B cell (primary cell): ENCODE measurements around the gene H1-0.

- PRO-cap = no peak
- CAGE, long polyA plus RNA = no peak
Observed at GRCh38 chr22:37501146-37502267, 15.3 kb upstream of the MFNG start.

DNA sequence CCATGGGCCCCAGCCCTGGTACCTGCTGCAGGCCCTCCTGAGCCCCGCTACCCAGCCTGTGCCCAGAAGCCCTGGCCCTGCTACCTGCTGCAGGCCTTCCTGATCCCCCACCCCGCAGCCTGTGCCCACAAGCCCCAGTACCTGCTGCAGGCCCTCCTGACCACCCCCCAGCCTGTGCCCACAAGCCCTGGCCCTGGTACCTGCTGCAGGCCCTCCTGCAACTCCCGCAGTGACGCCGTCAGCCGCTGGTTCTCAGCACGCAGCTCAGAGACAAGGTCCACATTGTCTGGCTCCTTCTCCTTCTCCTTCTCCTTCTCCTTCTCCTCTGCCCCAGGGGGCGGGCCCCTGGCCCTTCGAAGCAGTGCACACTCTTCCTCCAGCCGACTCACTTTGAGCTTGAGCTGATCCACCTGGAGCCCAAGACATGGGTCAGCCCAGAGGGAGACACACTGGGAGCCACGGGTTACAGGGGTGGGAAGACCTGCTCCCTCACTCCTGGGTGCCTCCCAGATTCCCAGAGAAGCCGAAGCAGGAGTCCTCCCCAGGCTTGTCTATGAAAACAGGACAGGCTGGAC, 9.1 kb downstream of the CARD10 start:
- PRO-cap = no peak
- CAGE, long polyA plus RNA = no peak

- PRO-cap = no peak
- CAGE, long polyA plus RNA = no peak
Observed at GRCh38 chr22:37517760-37518366, 1.4 kb downstream of the CARD10 start.

GRCh38 chr22:37561509-37562275, 1.4 kb downstream of the CDC42EP1 start:
- PRO-cap = no peak
- CAGE, long polyA plus RNA = no peak

DNA sequence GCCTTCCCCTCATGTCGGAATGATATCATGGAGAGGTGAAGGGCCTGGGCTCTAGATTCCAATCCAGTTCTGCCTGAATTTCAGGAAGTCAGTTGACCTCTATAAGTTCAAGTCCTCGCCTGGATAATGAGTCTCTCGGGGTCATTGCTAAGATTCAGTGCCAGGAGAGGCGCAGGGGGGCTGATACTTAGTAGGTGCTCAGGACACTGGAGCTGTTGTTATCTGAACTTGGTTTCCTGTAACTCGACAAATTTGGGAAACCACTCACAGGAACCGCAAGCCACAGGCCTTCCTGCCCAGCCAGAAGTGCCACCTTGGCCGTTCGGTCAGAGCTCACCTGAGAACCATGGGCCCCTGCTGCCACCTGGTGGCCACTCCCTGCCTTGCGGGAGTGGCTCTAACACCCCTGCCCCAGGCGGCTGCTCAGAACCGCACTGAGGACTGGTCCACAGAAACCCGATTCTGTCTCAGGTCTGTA, 6.9 kb downstream of the CDC42EP1 start:
- PRO-cap = no peak
- CAGE, long polyA plus RNA = no peak

DNA sequence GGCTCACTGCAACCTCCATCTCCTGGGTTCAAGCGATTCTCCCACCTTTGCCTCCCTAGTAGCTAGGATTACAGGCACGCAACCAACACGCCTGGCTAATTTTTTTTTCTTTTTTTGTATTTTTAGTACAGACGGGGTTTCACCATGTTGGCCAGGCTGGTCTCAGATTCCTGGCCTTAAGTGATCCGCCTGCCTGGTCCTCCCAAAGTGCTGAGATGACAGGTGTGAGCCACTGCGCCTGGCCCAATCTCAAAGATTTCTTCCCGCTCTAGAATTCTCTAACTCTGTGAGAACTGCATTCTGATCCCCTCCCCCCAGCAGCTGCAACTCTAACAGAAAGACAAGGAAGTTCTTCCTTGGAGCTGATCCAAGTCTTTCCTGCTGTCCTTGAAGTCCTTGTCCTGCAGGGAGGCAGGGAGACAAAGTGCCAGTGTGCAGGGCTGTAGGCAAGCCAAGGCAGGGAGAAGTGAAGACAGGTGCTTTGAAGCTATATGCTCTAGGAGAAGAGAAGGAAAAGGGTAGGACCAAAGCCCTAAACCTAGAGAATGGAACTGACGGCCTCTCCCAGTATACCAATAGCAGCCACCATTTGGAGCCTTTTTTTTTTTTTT, 9.5 kb upstream of the GGA1 start:
- PRO-cap = no peak
- CAGE, long polyA plus RNA = no peak

DNA sequence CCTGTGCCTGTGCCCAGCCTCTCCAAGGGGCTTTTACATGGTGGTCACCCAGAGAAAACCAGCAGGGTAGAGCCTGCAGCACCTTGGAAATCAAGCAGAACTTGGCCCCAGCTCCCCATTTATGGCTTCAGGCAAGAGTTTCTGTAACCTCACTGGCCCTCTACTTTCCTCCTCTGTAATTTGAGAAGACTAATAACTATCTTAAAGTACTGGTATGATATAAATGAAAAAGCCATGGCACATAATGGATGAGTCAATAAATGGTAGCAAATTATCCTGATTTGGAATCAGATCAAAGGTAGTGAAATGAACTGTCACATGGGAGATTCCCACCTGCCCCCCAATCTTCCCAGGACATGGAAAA, 6.2 kb upstream of the GGA1 start:
- PRO-cap = no peak
- CAGE, long polyA plus RNA = no peak

GRCh38 chr22:37632348-37633098, 6.9 kb upstream of the SH3BP1 start:
- PRO-cap = no peak
- CAGE, long polyA plus RNA = no peak

DNA sequence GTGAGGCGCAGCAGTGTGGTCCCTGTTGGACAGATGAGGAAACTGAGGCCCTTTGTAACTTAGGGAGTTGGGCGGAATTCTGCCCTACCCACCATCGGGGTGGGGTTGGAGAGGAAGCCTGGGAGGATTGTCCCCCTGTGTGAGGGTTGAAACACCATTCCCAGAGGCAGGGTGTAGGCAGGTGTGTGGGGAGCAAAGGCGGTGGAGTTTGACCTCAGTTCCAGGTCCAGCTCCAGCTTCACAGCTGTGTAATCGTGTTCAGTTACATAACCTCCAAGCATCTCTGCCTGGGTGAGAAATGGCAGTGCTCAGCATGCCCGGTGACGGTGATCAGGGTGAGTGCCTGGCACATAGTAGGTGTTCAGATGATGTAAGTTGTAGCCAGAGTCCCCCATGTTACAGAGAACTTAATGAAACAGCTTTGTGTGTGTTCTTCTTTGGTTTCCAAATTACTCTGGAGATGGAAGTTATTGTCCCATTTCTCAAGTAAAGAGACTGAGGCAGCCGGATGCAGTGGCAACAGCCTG, 1.1 kb downstream of the PDXP start:
- PRO-cap = no peak
- CAGE, long polyA plus RNA = no peak

DNA sequence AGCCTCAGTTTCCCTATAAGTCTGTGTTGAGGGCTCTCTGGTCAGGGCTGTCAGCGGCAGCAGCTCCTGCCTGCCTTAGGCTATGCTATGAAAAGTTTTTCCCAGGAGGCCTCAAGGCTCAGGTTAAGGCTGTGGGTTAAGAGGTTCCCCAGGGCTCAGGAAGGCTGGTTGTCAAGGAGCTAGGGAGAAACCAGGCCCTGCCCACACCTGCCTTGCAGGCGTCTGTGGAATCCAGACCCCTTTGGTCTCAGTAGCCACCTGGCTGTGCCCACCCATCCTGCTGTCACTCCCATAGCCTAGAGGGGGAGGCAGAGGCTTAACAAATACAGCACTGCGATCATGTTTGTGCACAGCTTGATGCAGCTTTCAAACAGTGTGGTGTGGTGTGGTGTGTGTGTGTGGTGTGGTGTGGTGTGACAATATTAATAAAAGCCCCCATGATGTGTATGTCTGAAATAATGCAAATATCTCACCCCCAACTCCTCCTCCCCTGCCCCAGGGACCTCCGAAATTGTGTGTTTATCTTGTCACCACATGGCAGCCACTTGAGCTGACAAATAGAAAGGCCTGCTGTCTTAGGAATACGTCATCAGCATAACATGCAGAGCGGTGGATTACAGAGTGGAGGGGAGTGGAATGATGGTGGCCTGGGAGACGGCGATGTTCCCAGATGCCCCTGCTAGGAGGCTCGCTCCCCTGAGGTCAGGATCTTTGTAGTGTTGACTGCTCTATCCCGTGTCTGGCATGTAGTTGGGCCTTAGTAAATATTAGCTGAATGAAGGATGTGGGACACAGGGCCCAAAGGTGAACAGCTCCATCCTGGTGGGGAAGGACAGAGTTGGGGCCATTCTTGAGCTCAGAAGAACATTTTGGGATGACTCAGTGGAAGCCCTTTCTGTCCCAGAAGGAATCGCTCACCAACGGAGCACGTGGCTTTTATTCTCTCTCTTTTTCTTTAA, 2.7 kb downstream of the PDXP start:
- PRO-cap = unidirectional peak, plus-strand start at position 630 of the sequence
- CAGE, long polyA plus RNA = no peak

GRCh38 chr22:37746200-37746723, 49.4 kb downstream of the TRIOBP start:
- PRO-cap = bidirectional peak, plus-strand start at chr22:37746238, minus-strand start at chr22:37745931
- CAGE, long polyA plus RNA = no peak

GRCh38 chr22:37749220-37749644, 52.4 kb downstream of the TRIOBP start:
- PRO-cap = no peak
- CAGE, long polyA plus RNA = no peak

DNA sequence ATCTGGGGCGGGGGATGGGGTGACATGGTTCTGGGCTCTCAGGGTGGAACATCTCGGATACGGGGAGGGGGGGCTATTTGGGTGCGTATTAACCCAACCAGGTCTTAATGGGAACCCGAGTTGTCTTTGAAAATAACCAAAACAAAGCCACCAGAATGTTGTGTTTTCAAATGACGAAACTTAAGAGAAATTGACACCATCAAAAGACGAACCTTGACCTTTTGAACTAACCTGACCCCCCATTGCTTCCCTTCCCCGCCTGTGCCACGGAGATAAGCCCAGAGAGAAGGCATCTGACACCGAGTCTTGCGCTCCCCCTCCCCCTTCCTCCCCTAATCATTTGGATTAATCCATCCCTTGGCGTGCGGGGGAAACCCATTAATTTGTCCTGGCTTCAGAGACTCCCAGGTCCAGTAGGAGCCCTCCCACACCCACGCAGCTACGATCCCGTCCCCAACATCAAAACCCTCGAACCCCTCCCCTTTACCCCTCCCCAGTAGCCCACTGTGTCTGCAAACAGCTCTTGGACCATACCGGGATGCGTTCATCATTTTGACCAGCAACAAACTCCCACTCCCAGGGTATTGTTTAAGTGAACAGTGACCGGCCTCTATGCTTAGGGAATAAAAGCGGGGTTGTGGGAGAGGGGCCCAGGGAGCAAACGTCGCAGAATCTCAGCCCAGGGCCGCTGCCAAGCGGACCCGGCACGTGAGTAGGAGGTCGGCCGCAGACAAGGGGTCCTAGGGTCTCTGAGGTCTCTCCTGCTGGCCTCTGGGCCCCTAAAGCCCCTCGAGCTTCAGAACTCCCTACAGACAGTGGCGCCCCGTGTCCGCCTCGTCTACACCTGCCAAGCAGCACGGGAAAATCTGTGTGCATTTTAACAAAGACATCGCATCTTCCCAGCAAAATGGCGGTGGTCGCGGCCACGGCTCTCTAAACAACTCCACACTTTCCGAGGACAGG, 1.6 kb upstream of the H1-0 start:
- PRO-cap = no peak
- CAGE, long polyA plus RNA = no peak

GRCh38 chr22:37805009-37806062, at the start of gene H1-0:
TSS of gene H1-0 (plus strand) at chr22:37805229.
- PRO-cap = unidirectional peak, plus-strand start at chr22:37805229
- CAGE, long polyA plus RNA = no peak

GRCh38 chr22:37842168-37842613, 1.9 kb downstream of the ANKRD54 start:
- PRO-cap = no peak
- CAGE, long polyA plus RNA = no peak

- PRO-cap = no peak
- CAGE, long polyA plus RNA = no peak
Observed at GRCh38 chr22:37979613-37980395, 4.6 kb downstream of the SOX10 start.

DNA sequence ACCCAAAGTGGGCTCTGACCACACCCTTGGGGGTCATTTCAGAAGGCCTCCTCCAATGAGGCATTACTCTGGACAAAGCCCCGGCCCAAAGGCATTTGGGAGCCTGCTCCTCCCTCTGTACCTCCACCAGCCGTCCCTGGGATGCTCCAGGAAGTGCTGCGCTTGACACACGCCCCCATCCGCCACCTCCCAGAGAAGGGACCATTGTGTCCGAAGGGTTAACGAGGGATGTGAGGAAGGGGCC, 31.8 kb upstream of the SOX10 start:
- PRO-cap = no peak
- CAGE, long polyA plus RNA = no peak

- PRO-cap = no peak
- CAGE, long polyA plus RNA = no peak
Observed at GRCh38 chr22:38069347-38070390, 12.5 kb downstream of the PICK1 start.

DNA sequence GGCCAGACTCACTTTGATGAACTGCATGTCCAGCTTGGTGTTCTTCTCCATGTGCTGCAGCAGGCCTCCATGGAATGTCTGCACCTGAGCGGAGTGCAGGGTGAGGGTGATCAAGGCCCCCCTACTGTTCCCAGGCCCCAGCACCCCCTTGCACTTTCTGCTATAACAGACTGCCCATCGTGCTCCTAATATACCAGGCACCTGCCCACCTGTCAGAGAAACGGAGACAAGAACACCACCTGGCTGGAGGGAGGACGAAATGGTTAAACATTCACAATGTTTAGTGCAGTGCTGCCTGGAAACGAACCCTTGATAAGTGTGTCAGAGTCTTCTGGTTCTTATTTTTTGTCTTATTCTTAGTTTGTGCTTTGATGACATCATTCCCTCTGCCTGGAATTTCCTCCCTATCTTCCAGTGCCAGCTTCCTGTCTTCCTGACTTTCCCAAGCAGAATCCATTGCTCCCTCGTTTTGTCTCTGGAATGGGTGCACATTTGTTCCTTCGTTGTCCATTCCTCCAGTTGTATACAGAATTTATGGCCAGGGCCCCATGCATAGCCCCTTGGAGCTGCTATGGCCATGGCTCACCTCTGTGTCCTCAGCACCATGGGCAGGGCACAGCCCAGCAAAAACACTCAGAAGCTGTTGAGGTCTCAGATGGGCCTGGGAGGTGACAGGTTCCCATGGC, 11.9 kb downstream of the BAIAP2L2 start:
- PRO-cap = no peak
- CAGE, long polyA plus RNA = no peak

- PRO-cap = no peak
- CAGE, long polyA plus RNA = no peak
Observed at GRCh38 chr22:38135246-38135640, 24.8 kb upstream of the BAIAP2L2 start.